ENCODE measurements around a stretch of chr3.

DNA sequence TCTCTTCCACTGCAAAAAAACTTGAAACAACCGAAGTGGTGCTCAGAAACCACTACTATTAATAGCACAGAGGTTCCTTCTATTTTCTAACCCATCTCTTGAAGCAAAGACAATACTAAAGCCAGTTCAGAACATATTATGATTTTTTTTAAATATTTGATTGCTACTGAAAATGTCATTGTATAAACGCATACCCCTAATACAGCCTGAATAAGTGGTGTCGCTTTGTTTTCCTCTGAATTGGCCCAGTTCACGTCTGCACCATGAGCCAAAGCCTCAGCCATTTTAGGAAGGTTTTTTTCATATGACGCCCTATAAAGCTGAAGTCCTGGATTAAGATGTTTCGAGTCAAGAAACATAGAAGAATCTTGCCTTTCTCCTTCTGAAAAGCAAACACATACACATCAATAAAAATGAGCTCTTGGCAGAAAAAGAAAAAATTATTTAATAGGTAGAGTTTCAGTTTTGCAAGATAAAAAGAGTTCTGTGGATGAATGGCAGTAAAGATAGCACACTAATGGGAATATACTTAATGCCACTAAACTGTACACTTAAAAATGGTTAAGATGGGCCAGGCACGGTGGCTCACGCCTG, 21.2 kb upstream of the XXYLT1 start:
- PRO-cap, 4 experiments = no peak in any of the 4 experiments
- RAMPAGE, long total RNA, 2 experiments = start-site peak on the minus strand in 1 of 2 experiments, centred at position 276 of the sequence, 19 reads per replicate
- RRBS = no CpG with 5 or more reads among the region's 8 CpGs

DNA sequence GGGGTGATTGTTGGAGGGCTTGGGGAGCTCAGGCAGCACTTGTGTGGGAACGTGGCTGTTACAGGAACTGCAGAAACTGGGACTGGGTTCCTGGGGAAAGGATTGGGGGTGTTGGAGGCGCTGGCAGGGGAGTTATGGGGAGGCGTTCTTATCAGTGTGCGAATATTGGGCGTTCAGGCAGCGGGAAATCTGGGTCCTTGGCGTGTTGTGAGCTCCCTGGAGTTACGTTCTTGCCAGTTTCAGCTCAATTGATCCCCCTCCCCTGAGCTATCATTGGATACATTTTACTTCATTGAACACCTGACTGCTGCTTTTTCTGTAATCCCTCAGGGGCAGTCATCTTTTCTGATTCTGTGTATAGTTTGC, 52.9 kb upstream of the APOD start:
- PRO-cap, 4 experiments = no peak in any of the 4 experiments
- RAMPAGE, long total RNA, 2 experiments = no peak in any of the 2 experiments
- RRBS = no CpG with 5 or more reads among the region's 8 CpGs

GRCh38 chr3:195683571-195684535, 36.9 kb upstream of the MUC20 start:
- PRO-cap, 4 experiments = no peak in any of the 4 experiments
- RAMPAGE, long total RNA, 2 experiments = no peak in any of the 2 experiments
- RRBS = no CpG with 5 or more reads among the region's 19 CpGs

DNA sequence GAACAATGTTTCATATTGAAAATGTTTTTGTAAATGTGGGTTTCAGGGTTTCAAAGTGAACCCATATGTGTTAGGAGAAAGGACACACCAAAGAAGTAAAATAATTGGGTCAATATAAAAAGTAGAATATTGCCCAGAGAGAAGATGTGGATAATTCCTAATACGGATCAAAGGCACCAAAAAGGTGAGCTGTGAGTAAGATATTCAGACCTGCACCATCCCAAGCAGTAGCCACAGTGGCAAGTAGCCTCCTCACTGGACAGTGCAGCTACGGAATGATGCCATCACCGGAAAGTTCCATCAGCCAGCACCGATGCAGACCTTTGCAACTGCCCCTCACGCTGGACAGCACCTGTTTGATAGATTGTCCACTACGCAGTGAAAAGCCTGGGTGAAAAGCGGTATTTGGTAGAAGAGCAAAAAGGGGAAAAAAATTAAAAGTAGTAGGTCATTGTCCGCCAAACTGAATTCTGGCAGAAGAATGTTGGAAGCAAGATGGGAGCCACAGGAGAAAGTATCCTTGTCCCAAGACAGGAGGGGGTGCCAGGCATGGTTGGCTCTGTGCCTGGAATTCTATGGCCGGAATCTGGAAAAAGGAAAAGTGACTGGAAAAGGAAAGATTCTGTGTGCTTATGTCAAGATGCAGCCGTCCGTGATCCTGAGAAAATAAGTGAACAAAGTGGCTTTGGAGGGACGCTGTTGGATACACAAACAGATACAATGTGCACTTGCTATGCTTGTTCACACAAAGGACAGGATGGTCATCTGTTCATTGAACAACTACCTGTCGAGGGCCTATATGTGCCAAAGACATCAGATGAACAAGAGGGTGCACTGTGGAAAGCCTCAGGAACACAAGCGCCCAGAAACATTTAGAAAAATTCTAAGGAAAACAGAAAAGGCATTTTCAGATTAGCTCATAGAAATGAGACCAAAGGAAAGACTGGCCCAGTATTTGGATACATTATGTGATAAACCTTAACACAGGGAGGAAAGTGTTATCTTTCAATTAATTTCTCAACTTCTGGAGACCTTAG, 28.6 kb upstream of the MUC20 start:
- PRO-cap, 4 experiments = no peak in any of the 4 experiments
- RAMPAGE, long total RNA, 2 experiments = start-site peak on the plus strand in 1 of 2 experiments, centred at positions 240 to 473 of the sequence, 10 to 21 reads per replicate
- RRBS = no CpG with 5 or more reads among the region's 14 CpGs

- PRO-cap, 4 experiments = no peak in any of the 4 experiments
- RAMPAGE, long total RNA, 2 experiments = no peak in any of the 2 experiments
- RRBS = no CpG with 5 or more reads among the region's 4 CpGs
These were observed 7.6 kb upstream of the MUC20 start for GRCh38 chr3:195713248-195713497.

GRCh38 chr3:195806053-195806871, 5.5 kb downstream of the MUC4 start:
- PRO-cap, 4 experiments = no peak in any of the 4 experiments
- RAMPAGE, long total RNA, 2 experiments = no peak in any of the 2 experiments
- RRBS = no CpG with 5 or more reads among the region's 15 CpGs

- PRO-cap, 4 experiments = no peak in any of the 4 experiments
- RAMPAGE, long total RNA, 2 experiments = no peak in any of the 2 experiments
- RRBS = no CpG with 5 or more reads among the region's 12 CpGs
These were observed 24.8 kb upstream of the TNK2 start for GRCh38 chr3:195933020-195933672.

GRCh38 chr3:196057663-196058617, 23.9 kb downstream of the TFRC start:
- PRO-cap, 4 experiments = no peak in any of the 4 experiments
- RAMPAGE, long total RNA, 2 experiments = no peak in any of the 2 experiments
- RRBS = no CpG with 5 or more reads among the region's 5 CpGs

DNA sequence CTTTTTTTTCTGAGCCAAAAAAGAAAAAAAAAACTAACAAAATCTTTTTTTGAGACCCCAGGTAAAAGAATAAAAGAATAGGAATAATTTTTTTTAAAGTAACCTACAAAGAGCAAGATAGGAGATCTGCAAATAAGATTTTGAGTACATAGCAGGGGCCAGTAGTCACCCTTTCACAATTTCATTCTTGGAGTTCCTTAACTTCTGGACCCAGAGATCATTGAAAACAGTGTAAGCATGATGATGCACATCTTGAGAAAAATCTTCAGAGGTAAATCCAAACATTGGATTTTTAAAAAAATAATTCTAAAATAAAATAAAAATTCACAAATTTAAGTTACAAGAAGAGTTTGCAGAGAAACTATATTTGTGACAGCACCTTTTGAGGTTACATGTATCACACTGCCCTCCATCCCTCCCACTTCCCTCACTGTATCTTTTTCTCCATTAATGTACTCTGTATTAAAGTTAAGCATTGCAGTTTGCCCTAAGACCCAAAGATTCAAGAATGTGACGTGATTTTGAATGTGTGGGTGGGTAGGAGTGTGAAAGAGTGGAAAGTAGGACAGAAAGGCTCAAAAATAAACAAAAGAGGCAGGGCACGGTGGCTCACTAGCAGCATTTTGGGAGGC, 18.7 kb downstream of the TFRC start:
- PRO-cap, 4 experiments = no peak in any of the 4 experiments
- RAMPAGE, long total RNA, 2 experiments = no peak in any of the 2 experiments
- RRBS = no CpG with 5 or more reads among the region's 2 CpGs

GRCh38 chr3:196096331-196096998, 14.6 kb upstream of the TFRC start:
- PRO-cap, 4 experiments = no peak in any of the 4 experiments
- RAMPAGE, long total RNA, 2 experiments = no peak in any of the 2 experiments
- RRBS = no CpG with 5 or more reads among the region's 12 CpGs

GRCh38 chr3:196163740-196164456, 47.3 kb downstream of the ZDHHC19 start:
- PRO-cap, 4 experiments = no peak in any of the 4 experiments
- RAMPAGE, long total RNA, 2 experiments = no peak in any of the 2 experiments
- RRBS = 56% methylated on average over 3 of the region's 23 CpGs

DNA sequence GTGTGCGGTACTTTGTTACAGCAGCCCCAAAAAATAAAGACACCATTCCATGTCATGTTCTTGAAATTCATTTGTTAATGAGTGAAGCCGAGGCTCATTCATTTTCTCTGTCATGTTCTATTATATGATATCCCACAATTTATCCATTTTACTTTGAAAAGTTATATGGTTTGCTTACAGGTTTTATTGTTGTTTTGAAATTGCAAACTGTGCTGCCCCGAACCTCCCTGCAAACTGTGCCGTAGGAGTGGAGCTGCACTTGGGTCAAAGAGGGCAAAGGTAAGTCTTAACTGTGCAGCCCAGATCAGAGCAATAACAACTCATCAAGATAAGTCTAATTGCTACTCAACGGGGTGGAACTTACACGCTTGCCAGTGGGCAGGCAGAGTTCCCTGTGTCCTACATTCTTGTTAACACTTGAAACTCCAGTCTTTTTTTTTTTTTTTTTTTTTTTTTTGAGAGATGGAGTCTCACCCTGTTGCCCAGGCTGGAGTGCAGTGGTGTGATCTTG, 33.3 kb downstream of the ZDHHC19 start:
- PRO-cap, 4 experiments = no peak in any of the 4 experiments
- RAMPAGE, long total RNA, 2 experiments = no peak in any of the 2 experiments
- RRBS = no CpG with 5 or more reads among the region's 6 CpGs

DNA sequence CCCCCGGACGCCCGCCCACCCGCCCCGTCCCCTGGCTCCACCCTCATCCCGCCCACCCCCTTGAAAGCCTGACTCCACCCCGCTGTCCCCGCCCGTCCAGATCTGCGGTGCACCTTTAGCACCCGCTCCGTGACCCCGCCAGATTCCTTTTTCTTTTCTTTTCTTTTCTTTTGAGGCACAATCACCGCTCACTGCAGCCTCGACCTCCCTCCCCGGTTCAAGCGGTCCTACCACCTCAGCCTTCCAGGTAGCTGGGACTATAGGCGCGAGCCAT, 3.5 kb downstream of the ZDHHC19 start:
- PRO-cap, 4 experiments = peak in 1 of 4 experiments; most common plus-strand start position 91 of the sequence (in 1)
- RAMPAGE, long total RNA, 2 experiments = no peak in any of the 2 experiments
- RRBS = no CpG with 5 or more reads among the region's 19 CpGs

GRCh38 chr3:196650714-196651470, 11.4 kb downstream of the NRROS start:
- PRO-cap, 4 experiments = no peak in any of the 4 experiments
- RAMPAGE, long total RNA, 2 experiments = no peak in any of the 2 experiments
- RRBS = no CpG with 5 or more reads among the region's 9 CpGs

DNA sequence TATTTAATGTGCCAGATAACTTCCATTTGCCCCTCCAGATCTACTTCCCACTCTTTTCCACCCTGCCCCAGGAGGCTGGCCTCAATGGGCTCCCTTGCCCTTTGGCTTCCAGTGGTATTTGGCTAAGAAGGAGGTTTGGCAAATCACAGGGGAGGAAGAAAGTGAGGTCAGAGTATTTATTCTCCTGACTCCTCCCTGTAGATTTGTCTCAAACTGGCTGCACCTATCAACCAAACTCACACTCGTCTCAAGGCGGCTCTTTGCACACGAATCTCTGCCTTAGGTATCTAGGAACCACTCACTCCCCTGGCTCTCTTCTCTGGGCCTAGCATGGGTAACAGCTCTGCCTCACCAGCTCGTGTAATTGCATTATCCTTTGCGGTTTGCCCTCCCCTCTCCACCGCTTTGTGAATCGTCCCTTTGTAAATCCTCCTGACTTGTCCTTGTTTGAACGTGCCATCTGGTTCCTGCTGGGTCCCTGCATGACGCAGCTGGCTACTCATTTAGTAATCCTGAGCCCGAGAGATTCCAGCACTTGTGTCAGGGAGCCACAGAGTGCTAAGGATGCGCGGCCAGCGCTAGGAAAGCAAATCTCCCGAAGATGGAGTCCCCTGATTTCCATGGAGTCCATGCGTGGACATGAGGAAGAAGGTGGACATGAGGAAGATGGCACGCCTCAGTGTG, 26.5 kb downstream of the NRROS start:
- PRO-cap, 4 experiments = no peak in any of the 4 experiments
- RAMPAGE, long total RNA, 2 experiments = no peak in any of the 2 experiments
- RRBS = no CpG with 5 or more reads among the region's 16 CpGs

DNA sequence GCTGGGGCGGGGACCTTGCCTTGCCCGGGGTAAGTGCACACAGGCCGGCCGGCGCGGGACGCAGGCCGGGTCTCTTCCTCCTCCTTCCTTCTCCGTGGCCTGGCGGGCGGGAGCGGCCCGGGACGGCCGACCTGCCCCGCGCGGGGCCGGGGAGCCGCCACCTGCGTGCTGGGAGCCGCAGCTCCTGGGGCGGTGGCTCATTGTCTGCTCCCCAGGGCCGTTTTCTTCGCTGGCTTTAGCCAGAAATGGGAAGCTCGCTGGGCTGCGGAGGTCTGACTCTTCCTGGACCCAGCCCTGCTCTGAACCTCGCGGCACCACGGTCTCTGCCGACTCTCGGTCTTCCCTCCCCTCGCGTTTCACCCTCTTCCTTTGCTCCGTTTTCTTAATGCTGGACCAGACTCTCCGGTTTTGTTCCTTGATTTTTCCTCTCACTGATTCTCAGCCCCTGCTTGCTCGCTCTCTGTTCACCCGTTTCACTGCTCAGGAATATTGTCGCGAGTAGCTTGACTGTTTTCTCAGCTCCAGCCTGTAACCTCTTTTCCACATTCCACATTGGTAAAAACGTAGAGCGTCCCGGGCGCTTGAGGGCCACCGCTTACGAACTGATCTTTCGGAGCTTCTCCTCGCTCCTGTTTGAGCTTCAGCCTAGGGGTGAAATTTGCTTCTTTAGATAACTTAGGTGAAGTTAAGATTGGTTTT, 621 bp downstream of the PAK2 start:
- PRO-cap, 4 experiments = peak in 4 of 4 experiments; most common plus-strand start position 42 of the sequence (in 1); most common minus-strand start position 478 of the sequence (in 4)
- RAMPAGE, long total RNA, 2 experiments = no peak in any of the 2 experiments
- RRBS = 2% methylated on average over 7 of the region's 48 CpGs

- PRO-cap, 4 experiments = no peak in any of the 4 experiments
- RAMPAGE, long total RNA, 2 experiments = no peak in any of the 2 experiments
- RRBS = no CpG with 5 or more reads among the region's 5 CpGs
These were observed 1.6 kb downstream of the PAK2 start for GRCh38 chr3:196741335-196741677.

DNA sequence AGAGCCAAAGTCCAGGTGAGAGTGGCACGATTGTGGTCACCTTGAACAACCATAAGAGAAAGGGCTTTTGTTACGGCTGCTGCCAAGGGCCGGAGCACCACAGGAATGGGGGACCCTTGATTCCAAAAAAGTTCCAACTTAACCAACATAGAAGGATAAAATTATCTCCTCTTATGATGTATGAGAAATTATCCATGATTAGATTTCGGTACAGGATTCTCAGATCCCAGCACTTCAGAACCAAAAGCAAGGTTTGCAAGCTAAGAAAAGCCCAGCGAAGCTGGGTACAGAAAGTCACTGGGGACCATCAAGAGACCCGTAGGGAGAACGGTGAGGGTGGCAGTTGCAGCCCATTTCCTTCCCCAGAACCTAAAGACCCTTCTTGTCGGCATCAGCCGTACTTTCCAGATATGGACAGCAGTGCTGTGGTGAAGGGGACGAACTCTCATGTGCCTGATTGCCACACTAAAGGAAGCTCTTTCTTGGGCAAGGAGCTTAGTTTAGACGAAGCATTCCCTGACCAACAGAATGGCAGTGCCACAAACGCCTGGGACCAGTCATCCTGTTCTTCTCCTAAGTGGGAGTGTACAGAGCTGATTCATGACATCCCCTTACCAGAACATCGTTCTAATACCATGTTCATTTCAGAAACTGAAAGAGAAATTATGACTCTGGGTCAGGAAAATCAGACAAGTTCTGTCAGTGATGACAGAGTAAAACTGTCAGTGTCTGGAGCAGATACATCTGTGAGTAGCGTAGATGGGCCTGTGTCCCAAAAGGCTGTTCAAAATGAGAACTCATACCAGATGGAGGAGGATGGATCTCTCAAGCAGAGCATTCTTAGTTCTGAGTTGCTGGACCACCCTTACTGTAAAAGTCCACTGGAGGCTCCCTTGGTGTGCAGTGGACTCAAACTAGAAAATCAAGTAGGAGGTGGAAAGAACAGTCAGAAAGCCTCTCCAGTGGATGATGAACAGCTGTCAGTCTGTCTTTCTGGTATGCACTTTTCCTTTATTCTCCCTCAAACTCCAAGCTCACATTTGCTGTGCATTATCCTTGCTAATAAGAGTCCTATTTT, 18.3 kb downstream of the SENP5 start:
- PRO-cap, 4 experiments = no peak in any of the 4 experiments
- RAMPAGE, long total RNA, 2 experiments = start-site peak on the plus strand in 1 of 2 experiments, centred at position 882 of the sequence, 16 reads per replicate
- RRBS = no CpG with 5 or more reads among the region's 14 CpGs

DNA sequence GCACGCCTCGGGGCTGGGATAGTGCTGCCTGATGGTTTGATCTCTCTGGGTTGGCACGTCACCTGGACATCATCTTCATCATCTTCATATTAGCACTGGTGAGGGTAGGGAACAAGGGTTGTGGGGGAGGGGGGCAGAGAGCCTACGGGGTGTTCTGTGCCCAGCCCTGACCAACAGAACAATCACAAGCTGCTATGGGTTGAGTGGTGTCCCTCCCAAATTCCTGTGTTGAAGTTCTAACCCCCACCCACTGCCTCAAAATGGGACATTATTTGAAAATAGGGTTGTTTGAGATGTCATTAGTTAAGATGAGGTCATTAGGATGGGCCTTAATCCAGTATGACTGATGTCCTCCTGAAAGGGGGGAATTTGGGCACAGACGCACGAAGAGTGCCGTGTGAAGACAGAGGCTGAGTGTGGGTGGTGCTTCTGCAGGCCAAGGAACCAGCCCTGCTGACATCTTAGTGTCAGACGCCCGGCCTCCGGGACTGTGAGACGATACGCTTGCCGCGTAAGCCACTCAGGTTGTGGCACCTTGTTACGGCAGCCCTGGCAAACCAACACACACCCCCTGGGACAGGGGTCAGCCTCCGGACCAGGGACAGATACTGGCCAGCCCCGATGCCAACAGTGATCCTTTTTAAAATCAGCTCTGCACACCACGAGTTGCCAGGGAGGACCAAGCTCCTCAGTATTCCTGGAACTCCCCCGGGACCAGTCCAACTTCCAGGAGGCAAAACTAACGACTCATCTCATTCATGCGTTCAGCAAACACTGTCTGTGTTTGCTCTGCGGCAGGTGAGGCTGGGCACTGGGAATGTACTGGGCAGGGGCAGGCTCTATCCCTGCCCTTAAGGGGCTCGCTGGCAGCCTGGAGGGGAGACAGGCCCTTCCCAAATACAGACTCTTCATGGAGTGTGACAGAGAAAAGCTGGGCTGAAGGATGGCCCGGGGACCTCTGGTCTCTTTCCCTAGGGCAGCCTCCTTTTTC, 21.1 kb upstream of the PIGZ start:
- PRO-cap, 4 experiments = no peak in any of the 4 experiments
- RAMPAGE, long total RNA, 2 experiments = no peak in any of the 2 experiments
- RRBS = 82% methylated on average over 8 of the region's 24 CpGs

DNA sequence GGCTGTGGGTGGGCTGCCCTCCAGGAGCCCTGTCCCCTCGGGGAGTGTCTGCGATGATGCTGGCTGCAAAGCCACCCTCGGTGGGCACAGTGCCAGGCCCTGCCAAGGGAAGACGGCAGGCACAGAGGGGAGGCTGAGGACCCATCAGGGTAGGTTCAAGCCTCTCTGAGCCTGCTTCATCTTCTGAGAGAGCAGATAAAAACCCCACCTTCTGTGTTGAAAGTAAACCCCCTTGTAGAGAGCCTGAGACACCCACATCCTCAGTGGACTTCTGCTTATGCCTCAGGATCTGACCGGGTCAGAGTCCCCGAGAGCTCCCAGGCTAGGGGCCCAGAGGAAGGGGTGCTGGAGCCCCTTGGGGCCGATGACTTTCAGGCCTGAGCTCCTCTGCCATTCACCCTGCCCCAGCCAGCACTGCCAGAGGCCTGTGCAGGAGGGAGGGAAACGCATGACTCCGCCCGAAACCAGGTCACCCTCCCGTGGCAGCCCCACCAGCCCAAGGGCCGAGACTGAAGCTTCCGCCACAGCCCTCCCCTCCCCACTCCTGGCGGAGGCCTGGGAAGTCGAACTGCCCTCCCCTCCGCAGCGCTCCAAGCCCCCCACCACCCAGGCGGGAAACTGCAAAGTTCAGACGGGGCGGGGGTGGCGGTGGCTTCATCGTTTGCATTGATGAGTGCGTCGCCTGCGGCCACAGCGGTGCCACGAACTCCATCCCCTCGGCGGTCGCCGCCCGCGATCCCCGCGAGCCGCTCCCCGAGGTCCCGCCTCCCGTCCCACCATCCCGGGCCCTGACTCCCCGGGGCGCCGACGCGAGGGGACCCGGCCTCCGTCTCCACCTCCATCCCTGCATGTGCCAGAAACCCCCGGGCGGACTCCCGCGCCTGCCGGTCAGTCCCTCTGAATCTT, 1.0 kb downstream of the MELTF start:
- PRO-cap, 4 experiments = peak in 1 of 4 experiments; most common plus-strand start position 263 of the sequence (in 1); most common minus-strand start position 543 of the sequence (in 1)
- RAMPAGE, long total RNA, 2 experiments = no peak in any of the 2 experiments
- RRBS = 14% methylated on average over 2 of the region's 52 CpGs